Thoracic aorta endothelial cell (primary cell): ENCODE measurements around the gene TP53TG3D.

DNA sequence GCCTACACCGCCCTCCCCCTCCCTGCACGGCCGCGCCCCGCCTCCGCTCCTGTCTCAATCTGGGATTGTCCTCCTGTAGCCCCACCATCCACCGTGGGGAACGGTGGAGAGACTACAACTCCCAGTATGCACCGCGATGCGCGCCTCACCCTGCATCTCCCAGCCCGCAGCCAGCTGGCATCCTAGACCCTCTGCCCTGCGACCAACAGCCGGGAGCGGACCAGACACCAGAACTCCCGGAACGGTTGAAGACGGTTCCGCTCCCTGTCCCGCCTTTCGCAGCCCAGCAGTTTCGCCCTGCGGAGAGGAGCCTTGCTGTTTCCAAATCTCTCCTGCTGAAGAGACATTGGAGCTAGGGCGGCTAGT is at the start of gene TP53TG3D:
Gene TP53TG3D, plus strand, starts transcription at position 69 of the 366 bp plus-strand sequence.
- CAGE, long polyA plus RNA: no peak

- CAGE, long polyA plus RNA: no peak
Measured at GRCh38 chr16:34160762-34161893, 701.7 kb downstream of the TP53TG3F start.

DNA sequence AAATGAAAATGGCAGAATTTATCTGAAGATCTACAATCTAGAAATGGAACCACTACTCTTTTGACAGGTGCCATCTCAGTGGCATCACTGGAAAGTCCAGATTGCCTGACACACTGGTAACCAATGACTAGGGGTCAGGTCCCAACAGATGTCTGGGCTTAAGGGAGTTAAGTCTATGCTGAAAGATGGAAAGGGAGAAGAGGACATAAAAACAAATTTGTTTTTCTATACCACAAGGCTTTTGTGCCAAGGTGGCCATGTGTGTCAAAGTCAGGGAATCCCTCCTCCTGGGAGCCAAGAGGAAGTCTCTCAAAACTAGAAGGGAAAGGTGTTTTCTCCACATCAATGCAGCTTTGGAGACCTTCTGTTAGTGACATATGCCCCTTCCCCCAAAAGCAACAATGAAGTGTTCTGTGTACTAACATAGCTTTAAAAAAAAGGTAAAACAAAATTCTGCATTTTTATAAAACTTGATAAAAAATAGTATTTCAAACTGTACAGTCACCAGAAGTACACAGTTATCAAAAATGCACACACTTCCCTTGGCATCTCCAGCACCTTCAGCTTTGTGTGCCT is 2343.0 kb downstream of the TP53TG3F start:
- CAGE, long polyA plus RNA: no peak

DNA sequence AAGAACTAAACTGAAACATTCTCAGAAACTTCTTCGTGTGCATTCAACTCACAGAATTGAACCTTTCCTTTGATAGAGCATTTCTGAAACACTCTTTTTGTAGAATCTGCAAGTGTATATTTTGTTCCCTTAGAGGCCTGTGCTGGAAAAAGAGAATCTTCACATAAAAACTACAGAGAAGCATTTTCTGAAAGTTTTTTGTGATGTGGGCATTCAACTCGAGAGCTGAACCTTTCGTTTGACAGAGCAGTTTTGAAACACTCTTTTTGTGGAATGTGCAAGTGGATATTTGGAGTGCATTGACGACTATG is 2626.9 kb downstream of the TP53TG3F start:
- CAGE, long polyA plus RNA: no peak

GRCh38 chr16:46637845-46638061 is 16.6 kb upstream of the SHCBP1 start:
- CAGE, long polyA plus RNA: no peak

DNA sequence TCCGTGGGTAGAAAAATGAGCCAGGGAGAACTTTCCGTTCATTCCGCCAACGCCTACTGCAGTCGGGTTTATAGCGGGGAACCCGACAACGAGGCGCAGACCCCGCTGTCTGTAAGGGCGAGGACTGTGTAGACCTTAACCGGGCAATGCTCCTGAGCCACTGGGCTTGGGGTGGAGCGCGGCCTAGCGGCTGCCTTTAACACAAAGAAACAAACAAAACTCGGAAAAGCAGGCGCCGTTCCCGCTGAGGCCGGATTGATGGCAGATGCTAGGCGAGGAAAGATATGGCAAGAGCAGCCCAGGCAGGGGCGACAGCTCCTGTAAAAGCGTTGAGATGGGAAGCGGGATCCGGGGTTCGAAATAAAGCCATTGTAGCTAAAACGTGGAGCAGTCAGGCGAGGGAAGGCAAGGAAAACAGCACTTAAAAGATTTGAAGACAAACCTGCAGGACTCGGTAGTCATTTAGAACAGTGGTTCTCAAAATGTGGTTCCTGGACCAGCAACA is 600 bp downstream of the ORC6 start:
- CAGE, long polyA plus RNA: no peak

DNA sequence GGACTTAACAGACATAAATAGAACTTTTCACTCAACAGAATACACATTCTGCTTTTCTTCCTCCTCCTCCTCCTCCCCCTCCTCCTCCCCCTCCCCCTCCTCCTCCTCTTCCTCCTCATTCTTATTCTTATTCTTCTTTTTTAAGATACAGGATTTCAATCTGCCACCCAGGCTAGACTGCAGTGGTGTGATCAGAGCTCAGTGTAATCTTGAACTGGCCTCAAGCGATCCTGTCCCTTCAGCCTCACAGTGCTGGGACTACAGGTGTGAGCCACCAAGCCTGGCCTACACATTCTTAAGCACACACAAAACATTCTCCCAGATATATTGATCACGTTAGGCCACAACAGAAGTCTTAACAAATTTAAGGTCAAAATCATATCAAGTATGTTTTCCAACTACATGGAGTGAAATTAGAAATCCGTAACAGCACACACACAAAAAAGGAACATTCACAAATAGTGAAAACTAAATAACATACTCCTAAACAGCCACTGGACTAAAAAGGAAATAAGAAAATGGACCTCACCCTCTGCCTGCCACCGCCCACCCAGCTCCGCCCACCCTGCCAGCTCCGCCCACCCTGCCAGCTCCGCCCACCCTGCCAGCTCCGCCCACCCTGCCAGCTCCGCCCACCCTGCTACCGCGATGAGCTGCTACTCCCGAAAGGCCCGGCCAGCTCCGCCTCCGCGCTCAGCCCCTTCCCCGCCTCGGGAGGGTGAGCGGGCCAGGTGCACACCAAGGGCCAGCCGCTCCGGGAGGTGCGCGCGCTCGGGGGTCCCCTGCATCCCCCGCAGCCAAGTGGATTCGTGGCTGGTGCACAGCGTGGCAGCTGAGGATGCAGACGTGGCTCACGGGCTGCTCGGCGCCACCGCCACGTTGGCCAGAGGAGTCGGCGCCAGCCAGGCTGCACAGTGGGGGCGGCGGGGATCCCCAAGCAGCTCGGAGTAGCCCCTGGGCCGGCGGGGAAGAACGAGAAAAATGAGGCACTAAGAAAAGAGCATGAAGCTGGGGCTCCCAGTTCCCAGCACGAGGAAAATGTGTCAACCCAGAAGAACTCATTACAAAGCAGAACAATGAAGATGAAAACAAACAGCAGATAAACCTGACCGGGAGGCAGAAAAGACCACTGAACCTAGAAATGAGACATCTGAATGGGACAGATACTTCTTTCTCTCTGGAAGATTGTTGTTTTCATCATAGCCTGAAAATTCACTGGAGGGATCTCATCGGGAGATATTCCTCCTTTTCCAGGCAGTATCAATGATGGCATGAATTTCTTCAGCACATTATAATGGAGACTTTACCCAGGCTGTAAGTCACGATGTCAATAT is 41.1 kb downstream of the C16orf87 start:
- CAGE, long polyA plus RNA: no peak

- CAGE, long polyA plus RNA: no peak
Measured at GRCh38 chr16:46882351-46883173, 1.6 kb upstream of the GPT2 start.

GRCh38 chr16:46883174-46883689 is 930 bp upstream of the GPT2 start:
- CAGE, long polyA plus RNA: no peak

DNA sequence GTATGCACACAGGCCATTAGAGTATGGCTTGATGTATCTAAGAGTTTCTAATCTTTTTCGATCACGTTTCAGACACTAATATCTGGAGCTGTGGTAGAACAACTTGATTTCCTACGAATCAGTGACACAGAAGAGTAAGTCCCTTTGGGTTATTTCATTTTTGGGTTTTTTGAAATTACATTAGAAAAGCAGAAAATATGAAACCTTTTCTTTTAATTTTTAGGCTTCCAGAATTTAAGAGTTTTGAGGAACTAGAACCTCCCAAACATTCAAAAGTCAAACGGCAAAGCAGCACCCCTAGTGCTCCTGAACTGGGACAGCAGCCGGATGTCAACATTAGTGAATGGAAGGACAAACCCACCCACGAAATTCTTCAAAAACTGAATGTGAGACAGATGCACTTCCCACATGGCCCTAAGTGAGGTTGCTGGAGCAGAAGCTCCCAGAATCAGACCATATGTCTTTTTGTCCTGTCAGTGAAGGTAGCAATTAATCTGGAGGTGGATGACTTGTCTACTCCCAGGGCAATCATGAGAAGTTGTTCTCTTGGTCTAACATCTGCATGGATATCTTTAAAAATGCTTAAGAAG is 199.4 kb downstream of the PHKB start:
- CAGE, long polyA plus RNA: no peak

DNA sequence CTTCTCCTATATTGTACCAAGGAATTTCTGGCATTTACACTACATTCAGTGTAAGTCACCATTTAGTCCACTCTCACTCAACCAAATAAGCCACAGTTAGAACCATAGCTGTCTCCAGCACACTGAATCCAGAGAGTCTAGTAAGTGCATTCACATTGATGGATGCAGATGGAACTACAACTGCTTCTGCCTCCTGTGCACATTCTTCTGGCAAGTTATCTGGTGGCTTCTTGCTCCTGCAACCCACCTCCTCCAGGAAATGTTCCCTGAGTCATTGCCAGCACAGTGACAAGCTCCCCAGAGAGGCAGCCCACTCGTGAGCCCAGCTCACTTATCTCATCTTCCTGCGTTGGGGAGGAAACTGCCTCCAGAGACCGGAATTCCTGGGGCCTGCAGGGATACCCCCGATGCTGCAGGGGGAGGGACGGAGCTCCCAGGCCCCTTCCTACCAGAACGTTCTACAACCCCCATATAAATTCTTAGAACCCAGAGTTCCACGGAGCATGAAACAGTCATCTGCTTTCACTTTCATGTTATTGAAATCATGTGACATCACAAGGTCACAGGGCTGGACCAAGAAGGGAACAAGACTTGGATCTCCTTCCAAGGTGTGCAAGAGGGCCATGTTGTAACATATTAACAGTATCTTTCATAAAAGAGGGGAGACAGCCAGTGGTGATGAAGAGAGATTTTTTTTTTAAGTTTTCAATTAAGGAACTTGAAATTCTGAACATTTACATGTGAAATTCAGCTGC is 318.5 kb downstream of the PHKB start:
- CAGE, long polyA plus RNA: no peak

DNA sequence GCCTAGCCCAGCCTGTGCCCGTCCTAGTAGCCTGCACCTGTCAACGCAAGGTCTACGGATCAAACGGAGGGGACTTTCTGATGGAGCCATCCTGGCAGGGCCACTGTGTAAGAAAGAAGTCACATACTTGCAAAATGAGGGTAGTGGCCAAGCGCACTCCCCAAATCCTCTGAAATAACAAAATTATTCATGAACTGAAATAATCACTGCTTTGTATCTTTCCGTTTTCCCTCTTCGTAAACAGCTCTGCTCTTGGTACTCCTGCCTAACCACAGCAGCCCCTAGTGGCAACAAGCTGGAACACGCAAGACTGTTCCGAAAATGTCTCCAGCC is 100.9 kb downstream of the ABCC12 start:
- CAGE, long polyA plus RNA: no peak

DNA sequence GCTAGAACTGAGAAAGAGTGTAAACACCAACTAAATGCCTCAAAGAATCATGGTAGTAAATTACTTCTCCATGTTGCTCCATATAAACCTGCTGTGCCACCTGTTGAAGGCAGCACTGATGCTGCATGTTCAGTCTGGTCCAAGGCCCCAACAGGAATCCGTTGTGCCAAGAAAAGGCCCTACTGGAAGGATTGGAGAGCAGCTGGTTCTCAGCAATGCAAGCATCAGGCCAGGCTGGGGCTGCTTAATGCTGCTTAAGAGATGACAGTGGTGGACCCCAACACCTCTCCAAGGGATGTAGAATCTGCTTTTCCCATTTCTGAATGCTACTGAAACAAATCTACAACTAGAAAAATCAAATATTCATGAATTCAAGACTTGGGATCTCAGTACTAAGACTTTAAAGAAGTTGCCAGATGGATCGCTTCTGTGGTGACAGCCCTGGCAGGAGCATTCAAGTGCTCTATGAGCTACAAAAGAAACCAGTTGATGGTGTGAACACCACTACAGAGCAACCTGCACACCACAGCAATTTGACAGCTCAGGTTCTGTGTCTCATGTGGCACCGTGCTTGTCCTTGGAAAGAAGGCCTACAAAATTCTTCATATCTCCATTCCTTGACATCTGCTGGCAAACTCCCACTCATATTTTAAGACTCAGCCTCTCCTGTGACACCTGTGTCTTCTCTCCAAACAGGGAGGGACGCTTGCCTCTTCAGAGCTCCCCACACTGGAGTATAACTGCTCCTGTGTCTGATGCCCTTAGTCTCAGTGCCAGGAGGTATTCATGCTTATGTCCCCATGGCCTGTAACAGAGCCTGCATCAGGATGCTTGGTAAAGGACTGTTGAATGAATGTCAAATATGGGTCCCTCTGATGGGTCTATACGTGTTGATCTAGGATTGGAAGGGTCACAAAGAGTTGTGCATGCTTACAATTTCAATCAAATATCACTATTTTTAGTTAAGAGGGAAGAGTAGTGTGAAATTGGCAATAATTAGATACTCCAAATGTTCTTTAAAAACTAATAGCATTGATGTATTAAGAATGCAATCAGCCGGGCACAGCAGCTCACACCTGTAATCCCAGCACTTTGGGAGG is 42.5 kb downstream of the SIAH1 start:
- CAGE, long polyA plus RNA: no peak

DNA sequence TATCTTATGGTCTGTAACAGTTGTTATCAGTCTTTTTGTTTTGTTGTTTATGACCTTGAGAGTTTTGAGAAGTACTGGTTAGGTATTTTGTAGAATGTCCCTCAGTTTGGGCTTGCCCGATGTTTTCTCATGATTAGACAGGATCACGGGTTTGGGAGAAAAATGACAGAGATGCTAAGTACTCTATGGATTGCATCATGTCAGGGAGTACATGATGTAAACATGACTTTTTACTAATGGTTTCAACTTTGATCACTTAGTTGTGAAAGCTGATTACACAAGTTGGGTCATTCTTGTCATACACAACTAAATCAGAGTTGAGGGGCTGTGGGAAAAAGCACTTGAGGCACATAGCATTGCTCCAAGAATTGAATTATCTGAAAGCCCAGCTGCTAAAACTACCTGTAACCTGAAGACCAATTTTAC is 94.8 kb upstream of the SIAH1 start:
- CAGE, long polyA plus RNA: no peak

- CAGE, long polyA plus RNA: no peak
Measured at GRCh38 chr16:48577296-48578152, 32.5 kb downstream of the N4BP1 start.

- CAGE, long polyA plus RNA: no peak
Measured at GRCh38 chr16:48608085-48608907, 1.7 kb downstream of the N4BP1 start.

DNA sequence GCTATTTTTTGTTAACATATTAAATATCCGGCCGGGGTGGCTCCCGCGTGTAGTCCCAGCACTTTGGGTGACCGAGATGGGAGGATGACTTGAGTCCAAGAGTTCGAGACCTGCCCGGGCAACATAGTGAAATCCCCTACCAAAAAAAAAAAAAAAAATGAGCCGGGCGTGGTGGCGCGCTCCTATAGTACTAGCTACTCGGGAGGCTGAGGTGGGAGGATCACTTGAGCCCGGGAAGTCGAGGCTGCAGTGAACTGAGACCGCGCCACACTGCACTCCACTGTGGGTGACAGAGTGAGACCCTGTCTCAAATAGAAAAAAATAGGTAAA is 1.1 kb downstream of the N4BP1 start:
- CAGE, long polyA plus RNA: no peak

GRCh38 chr16:49469954-49470442 is 96.4 kb downstream of the C16orf78 start:
- CAGE, long polyA plus RNA: no peak

DNA sequence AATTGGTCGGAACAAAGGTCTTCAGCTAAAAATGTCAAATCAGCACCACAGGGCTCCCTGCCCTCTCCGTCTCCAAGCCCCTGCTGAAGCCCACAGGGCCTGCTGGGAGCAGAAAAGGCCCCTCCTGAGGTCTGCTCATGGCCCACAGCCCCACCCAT is 155.7 kb downstream of the ZNF423 start:
- CAGE, long polyA plus RNA: no peak

DNA sequence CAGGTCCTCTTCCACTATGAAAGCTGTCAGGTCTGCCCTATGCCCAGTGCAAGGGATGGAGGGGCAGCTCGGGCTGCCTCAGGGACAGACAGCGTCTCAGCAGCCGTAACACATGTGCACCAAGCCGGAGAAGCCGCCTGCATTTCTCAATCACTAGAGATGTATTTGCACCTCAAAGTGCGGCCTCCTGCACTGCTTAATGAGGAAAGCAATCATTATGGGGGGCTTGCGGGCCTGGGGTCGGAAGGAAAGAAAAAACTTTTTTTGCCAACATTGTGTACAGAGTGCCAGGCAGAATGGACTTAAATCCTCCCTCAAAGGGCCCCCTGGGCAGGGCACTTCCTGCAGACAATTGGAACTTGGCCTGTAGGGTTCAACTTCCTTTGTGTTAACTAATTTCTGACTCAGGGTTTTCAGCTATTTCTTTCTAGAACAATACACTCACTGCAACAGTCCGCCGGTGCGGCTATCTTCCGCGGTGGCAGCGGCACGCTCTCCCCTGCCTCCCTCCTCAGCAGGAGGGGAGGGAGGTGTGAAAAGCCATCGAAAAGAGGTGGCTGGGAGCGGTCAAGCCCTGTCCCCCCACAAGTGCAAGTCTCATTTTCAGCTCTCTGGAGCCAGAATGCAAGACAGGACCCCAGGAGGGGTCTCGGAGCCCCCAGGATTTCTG is 101.2 kb downstream of the ZNF423 start:
- CAGE, long polyA plus RNA: no peak